ENCODE measurements around a stretch of chr19.

- PRO-cap: bidirectional peak, plus-strand start at chr19:1863896, minus-strand start at chr19:1863575; bidirectional peak, plus-strand start at chr19:1864190, minus-strand start at chr19:1863934
Observed at GRCh38 chr19:1863746-1864602, 595 bp upstream of the KLF16 start.

- PRO-cap: no peak
Observed at GRCh38 chr19:1872287-1873444, 9.3 kb upstream of the KLF16 start.

GRCh38 chr19:1873445-1874432, 10.4 kb upstream of the KLF16 start:
- PRO-cap: no peak

DNA sequence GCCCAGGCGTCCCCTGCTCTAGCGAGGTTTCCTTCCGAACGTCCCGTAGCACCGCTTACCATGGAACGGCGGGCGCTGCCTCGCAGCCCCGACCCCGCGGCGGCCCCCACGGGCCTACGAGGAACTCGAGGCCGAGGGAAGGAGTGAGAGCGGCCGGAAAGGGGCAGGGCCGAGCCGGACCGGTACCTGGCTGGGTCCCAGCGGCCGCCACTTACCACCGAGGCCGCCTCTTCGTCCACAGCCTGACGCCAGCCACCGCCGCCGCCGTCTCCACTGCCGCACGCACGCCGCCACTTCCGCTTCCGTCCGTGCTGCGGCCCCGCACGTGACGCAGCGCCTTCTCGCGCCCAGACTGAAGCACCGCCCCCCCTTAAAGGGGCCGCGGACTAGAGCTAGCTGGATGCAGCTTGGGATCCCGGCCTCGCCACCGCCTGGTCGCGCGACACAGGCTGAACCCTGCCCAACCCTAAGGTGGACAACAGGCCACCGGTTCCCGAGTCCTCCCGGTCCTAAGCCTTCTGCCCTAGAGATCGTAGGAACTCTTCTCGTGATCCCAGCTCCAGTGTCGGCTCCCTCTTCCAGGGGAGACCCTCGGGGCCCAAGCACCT, 9.3 kb downstream of the ABHD17A start:
- PRO-cap: bidirectional peak, plus-strand start at position 399 of the sequence, minus-strand start at position 275 of the sequence

GRCh38 chr19:1901759-1902474, 3.3 kb upstream of the ADAT3 start:
- PRO-cap: no peak

DNA sequence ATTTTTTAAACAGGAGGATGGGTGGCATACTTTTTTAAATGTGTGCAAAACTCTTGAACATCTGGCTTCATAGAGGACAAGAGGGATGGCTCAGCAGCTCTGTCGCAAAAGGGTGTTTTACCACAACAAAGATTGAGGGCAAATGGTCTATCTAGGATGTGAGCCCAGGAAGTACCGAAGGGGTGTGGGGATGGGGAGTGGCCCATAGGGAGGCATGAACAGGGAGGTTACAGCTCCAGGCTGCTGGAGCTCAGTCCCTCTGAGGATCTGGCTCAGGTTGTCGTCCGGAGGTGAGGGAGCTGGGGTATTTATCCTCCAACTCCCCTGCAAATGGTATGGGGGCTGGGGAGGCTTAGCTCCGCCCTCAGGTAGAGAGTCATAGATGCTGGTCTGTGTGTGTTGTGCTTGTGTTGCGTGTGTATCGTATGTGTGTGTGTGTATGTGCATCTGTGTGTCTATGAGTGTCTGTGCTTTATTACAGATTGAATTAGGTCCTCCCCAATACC, 13.2 kb upstream of the CSNK1G2 start:
- PRO-cap: no peak

GRCh38 chr19:1935527-1936557, 5.1 kb upstream of the CSNK1G2 start:
- PRO-cap: unidirectional peak, plus-strand start at chr19:1936351

DNA sequence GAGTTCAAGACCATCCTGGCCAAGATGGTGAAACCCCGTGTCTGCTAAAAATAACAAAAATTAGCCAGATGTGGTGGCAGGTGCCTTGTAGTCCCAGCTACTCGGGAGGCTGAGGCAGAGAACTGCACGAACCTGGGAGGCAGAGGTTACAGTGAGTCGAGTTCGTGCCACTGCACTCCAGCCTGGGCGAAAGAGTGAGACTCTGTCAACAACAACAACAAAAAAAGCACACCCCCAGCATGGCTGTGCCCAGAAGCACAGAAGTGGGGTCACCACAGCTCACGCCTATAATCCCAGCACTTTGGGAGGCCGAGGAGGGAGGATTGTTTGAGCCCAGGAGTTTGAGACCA, 21.1 kb downstream of the CSNK1G2 start:
- PRO-cap: no peak

GRCh38 chr19:1989998-1991287, 25.1 kb downstream of the BTBD2 start:
- PRO-cap: no peak

DNA sequence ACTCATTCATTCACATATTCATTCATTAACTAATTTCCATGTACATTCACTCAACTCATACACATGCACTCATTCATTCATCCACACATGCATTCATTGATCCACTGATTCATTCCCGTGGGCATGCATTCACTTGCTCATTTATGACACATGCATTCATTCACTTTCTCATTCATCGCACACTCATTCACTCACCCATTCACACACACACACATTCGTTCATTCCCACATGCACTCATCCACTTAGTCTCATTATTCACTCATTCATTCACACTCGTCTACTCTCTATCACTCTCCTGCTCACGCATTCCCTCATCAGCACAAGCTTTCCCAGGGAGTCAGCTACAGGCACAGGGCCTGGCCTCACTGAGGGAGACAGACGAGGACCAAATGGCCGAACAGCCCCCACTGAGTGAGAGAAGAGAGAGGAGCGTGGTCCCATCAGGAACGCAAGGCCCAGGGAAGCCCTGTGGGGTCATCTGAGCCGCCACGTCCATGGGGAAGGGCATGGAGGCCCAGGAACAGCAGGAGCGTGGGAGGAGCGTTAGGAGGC, 17.5 kb downstream of the BTBD2 start:
- PRO-cap: no peak

DNA sequence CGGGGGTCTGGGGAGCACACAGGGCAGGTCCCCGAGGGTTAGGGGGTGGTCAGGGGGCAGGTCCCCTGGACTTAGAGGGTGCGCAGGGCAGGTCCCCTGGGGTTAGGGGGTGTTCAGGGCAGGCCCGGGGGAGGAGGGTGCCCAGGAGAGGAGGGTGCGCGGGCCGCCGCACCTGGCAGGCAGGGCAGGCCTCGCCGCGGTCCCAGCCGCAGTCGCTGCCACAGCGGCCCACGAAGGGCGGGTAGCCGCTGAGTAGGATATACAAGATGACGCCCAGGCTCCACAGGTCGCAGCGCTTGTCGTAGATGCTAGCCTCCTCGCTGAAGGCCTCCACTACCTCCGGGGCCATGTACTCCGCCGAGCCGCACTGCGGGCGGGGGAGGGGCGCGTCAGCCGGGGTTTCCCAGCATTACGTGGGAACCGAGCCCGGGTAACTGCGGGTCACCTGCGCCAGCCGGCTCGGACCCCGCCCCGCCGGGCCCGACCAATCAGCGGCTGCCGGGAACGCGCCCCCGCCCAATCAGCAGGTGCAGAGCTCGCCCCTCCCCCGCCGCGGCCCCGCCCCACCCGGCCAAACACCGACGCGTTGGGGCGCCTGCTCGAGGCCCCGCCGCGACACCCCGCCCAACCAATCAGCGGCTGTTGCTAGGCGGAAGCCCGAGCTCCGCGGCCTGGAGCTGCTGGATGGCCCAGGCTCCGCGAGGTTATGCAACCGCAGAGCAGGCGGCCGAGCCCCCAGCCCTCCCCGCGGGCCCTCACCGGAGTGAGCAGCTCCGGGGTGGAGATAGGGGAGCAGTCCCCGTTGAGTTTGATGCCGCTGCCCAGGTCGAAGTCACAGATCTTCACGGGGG, 9.2 kb downstream of the MKNK2 start:
- PRO-cap: bidirectional peak, plus-strand start at position 631 of the sequence, minus-strand start at position 402 of the sequence

GRCh38 chr19:2049398-2050518, 1.3 kb downstream of the MKNK2 start:
- PRO-cap: bidirectional peak, plus-strand start at chr19:2049680, minus-strand start at chr19:2049566; bidirectional peak, plus-strand start at chr19:2050183, minus-strand start at chr19:2050013

- PRO-cap: bidirectional peak, plus-strand start at chr19:2083699, minus-strand start at chr19:2083623
Observed at GRCh38 chr19:2083253-2083830, 12.8 kb downstream of the MOB3A start.

- PRO-cap: bidirectional peak, plus-strand start at chr19:2089213, minus-strand start at chr19:2089134
Observed at GRCh38 chr19:2088771-2089795, 7.0 kb downstream of the MOB3A start.

GRCh38 chr19:2120795-2121405, 24.2 kb downstream of the IZUMO4 start:
- PRO-cap: no peak

DNA sequence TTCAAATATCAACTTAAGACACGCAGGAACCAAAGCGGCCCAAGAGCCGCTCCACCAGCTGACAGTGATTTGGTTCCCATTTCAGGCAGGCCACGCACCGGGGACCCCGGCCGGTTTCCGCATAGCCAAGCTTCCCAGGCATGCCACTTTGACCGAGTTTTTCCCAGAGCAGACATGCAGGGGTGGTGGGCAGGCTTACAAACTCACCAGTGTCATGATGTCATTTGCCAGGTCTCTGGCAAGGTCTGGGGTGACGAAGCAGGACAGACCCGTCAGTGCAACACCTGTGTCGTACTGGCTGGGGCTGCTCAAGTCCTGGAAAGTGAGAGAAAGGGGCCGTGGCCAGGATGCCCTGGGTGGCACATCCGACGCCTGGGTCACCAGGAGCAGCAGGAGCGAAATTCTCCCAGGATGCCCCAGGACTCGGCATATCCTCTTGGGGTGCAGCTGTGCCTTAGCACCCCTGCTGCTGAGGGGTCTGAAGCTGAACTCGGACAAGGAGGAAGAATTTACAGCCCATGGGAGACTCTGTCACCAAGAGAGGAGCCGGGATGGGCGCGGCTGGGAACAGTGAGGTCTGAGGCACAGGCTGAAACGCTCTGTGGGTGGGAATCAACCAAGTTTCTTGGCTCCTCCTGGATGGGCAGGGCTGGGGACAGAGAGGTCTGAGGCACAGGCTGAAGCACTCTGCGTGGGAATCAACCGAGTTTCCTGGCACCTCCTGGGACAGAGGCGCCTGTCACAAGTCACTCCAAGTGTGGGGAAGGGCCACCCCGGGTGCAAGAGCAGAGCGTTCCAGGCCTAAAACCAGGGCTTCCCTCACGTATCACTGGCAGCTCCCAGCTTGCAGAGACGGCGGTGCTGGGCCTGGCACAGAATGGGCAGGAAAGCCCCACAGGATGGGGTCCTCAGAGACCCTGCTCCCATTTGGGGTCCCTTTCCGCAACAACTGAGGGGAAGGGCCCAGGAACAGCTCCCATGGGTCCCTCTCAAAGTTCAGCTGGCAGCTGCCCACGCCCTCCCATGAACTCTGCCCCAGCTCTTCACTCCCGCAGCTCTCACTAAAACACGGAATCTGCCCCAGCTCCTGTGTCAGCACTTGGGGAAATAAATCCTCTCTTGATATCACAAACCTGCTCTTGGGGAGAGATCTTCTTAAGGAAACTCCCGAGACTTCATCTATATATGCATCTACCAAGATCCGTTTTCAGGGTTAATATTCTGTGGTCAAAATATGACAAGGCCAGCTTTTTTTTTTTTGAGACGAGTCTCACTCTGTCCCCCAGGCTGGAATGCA, 18.7 kb downstream of the AP3D1 start:
- PRO-cap: no peak

- PRO-cap: no peak
Observed at GRCh38 chr19:2154673-2154969, 3.3 kb upstream of the AP3D1 start.

DNA sequence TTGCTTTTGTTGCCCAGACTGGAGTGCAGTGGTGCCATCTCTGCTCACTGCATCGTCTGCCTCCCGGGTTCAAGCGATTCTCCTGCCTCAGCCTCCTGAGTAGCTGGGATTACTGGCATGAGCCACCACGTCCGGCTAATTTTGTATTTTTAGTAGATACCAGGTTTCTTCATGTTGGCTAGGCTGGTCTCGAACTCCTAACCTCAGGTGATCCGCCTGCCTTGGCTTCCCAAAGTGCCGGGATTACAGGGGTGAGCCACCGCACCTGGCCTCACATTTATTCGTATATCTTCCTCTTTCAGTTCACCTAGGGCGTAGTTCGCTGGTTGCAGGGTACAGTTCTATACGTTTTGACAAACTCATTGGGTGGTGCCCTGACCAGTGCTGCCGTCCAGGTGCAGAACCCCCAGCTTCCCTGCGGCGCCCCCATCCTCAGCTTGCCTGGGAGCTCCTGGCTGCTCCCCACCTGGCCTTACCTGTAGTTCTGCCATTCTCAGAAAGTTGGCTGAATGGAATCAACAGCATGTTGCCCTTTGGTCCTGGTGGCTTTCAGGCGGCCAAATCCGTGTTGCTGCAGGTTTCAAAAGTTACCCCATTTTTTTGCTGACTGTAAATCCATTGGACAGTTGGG, 2.8 kb downstream of the DOT1L start:
- PRO-cap: no peak

DNA sequence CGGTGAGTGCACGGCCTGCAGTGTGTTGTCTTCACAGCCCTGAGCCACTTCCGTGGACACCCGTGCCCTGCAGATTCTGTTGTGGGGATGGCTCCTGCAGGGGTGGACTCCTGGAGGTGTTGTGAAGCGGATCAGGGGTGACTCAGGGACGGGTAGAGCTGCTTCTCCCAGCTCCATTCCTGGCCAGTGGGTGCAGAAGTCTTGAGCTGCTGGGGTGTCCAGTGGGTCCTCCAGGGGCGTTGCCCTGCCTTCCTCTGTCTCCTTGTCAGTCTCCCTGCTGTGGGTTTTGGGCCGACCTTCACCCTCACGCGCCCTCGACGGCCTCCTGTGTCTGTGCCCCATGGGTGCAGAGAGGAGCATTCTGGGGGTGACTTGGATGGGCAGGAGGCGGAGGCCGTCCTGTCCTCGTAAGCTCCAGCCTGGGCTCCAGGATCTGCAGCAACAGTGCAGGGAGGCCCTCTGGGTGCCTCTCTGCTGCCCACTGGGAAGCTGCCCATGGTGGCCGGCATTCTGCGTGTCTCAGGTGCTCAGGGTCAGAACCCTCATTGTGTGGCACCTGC, 17.1 kb downstream of the DOT1L start:
- PRO-cap: no peak

DNA sequence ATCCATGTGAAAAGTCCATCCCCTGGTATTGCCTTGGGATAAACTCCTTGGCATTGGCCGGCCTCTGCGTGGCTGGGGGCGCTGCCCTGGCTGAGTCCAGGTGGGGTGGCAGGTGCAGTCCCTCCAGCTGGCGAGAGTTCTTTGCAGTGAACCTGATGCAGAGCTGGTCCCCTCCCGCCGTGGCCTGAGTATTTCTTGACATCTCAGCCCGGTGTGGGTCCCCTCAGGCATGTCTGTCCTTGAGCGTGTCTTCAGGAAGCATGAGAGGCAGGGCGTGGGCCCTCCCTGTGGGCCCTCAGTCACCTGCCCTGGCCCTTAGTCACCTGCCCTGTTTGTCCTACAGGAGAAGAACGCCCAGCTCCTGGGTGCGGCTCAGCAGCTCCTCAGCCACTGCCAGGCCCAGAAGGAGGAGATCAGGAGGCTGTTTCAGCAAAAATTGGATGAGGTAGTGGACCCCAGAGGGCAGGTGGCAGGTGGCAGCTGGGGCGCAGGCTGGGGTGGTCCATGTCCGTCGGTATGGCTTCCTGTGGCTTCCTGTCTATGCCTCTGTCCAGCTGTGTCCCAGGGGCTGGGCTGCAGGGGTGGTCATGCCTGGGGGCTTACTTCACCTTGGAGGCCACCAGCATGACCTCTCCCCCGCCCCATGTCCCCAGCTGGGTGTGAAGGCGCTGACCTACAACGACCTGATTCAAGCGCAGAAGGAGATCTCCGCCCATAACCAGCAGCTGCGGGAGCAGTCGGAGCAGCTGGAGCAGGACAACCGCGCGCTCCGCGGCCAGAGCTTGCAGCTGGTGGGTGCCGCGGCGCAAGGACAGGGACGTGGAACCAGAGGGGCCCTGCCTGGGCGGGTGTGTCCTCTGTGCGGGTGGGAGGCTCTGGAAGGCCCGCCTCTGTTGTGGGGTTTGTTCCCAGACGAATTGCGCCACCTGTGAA, 22.7 kb downstream of the PLEKHJ1 start:
- PRO-cap: no peak